SJCRH30 (cell line): ENCODE measurements around the genes TMEM33, COX7B2, ATP10D, TEC, SLAIN2, ZAR1 and OCIAD1.

DNA sequence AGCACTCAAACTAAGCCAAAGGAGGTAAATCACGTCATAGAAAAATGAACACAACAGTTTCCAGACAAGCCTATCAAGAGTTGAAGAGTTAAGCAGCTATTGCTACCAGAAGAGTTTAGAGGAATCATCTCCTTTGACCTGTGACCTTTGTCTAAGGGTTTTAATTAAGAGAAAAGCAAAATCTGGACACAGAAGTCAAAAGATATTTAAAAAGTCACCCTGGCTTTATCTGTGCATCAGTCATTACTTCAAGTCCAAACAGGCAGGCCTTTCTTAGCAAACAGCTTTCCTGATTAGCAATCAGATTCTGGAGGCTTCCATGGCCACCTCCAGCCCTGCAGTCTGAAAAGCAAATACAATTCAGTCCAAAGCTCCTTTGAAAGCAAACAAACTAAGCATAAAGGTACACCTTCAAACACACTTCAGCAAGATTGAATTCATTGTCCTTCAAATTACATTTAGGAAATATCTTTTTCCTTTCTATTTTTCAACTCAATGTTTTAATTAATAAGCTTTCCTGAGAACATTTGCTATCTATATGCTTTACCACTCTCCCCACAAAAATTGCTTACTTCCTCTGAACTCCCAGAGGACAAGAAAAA lies 82.0 kb downstream of the APBB2 start:
- RAMPAGE, long total RNA = no peak

GRCh38 chr4:41359428-41359755 lies 102.7 kb downstream of the UCHL1 start:
- RAMPAGE, long total RNA = no peak

GRCh38 chr4:41514935-41515626 lies 22.9 kb upstream of the LIMCH1 start:
- RAMPAGE, long total RNA = no peak

GRCh38 chr4:41934848-41935703 lies at the start of gene TMEM33:
Gene TMEM33, plus strand, starts transcription at chr4:41935429.
- RAMPAGE, long total RNA = start-site peak on the plus strand at chr4:41935117-41935187, 48 and 118 reads in 2 replicates

GRCh38 chr4:42786366-42786818 lies 106.1 kb upstream of the GRXCR1 start:
- RAMPAGE, long total RNA = no peak

DNA sequence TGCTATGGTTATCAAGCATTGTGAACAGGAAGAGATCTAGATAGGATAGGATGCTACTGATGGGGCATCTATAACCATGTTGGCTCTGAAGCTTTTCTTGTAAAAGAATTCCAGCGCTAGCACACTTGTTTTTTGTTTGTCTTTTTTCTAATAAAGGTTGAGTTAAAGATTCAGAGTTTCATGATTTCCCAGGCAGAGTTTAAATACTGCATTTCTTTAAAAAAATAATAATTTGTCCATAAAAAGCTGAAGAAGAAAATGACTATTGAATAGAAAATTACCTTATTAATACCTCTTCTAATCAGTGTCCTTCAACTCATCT lies 448.4 kb upstream of the GNPDA2 start:
- RAMPAGE, long total RNA = no peak

DNA sequence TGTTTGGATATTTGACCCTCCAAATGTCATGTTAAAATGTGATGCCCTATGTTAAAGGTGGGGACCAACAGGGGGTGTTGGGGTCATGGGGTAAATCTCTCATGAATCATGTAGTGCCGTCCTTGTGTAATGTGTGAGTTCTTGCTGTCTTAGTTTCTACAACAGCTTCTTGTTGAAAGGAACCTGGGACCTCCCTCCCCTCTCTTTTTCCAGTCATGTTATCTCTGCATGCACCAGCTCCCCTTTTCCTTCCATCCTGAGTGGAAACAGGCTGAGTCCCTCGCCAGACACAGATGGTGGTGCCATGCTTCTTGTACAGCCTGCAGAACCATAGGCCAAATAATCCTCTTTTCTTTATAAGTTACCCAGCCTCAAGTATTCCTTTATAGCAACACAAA lies 598.4 kb upstream of the GNPDA2 start:
- RAMPAGE, long total RNA = no peak

DNA sequence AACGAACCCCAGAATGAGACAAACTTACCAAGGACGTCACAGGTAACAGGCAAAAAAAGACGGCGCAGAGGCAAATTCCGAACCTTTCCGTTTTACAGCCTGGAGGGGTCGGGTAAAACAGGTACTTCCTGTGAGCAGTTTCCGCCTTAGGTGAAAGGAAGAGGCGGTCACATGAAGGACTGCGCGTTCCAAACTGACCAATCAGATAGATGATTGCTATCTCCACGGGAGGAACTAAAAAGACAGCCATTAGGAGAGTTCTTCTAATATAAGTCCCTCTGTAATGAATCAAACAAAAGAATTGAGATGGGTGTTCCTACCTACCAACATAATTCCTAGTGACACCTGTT lies at the start of gene COX7B2:
Gene COX7B2 (minus strand): TSS at position 114 of the 350 bp plus-strand sequence.
- RAMPAGE, long total RNA = no peak

DNA sequence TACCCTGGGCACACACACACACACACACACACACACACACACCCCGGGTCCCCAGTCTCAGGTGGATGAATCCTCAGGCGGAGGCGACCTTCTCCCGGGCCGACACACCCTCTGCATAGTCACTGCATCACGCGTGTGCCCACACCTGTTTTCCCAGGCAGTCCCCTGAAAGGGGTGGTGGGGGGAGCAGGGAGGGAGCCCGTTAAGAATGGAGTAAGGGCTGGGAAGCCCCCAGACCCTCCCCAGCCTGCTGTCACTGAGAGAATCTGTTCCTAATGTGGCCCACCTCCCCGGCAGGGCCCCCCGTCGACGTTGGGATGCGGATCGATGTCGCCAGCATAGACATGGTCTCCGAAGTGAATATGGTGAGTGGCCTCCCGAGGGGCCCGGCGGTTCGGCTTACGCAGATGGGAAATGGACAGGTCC lies 766 bp downstream of the GABRB1 start:
- RAMPAGE, long total RNA = no peak

- RAMPAGE, long total RNA = no peak
These were observed 156.1 kb downstream of the GABRB1 start for GRCh38 chr4:47187237-47188063.

DNA sequence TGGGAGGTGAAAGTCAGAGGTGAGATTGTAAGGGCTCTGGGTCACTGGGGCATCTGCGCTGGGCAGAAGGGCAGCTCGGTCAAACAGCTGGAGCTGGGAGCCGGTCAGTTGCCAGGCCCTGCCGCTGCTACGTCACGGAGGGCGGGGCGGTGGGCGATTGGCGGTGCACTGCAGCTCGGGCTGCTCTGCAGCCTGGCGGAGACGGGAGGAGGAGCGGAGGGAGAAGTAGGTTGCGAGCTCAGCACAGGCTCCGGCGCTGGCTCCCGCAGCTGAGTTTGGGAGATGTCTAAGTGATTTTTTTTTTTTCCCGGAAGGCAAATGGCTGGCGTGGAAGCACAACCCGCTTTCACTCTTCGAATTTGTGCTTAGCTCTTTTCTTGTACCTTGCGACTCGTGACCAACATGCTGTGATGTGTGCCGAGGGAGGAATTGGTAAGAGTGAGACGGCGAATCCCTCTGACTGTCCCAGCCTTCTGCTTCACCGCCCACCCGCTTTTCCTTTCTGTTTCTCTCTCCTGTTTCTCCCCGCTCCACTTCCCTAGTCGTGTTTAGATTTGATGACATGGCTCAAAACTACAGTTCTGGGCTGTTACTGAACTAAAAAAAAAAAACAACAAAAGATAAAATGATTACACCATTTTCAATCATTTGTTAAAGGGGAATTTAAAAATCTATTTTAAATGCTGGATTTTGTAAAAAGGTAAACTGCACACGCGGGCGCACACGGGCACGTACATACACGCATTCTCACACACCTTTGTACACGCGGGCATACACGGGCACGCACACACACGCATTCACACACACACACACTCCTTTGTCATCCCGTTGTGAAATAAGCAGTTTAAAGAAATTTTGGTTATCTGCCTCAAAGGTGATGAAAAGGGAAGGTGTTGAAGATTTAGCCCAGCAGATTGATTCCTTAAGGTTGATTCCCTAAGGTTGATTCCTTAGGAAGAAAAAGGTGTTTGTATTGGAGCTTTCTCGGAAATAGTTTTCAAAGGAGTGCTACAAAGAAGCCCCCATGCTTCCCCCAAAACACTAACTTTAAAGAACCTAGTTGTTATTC lies at the start of gene ATP10D:
Gene ATP10D (plus strand): TSS at position 188 of the 1,069 bp plus-strand sequence.
- RAMPAGE, long total RNA = start-site peak on the plus strand centred at position 225 of the sequence, 84 bp wide, 51 and 21 reads in 2 replicates

- RAMPAGE, long total RNA = no peak
These were observed 132.4 kb downstream of the CORIN start for GRCh38 chr4:47705333-47705934.

GRCh38 chr4:48047815-48048488 lies 31.4 kb downstream of the NIPAL1 start:
- RAMPAGE, long total RNA = no peak

DNA sequence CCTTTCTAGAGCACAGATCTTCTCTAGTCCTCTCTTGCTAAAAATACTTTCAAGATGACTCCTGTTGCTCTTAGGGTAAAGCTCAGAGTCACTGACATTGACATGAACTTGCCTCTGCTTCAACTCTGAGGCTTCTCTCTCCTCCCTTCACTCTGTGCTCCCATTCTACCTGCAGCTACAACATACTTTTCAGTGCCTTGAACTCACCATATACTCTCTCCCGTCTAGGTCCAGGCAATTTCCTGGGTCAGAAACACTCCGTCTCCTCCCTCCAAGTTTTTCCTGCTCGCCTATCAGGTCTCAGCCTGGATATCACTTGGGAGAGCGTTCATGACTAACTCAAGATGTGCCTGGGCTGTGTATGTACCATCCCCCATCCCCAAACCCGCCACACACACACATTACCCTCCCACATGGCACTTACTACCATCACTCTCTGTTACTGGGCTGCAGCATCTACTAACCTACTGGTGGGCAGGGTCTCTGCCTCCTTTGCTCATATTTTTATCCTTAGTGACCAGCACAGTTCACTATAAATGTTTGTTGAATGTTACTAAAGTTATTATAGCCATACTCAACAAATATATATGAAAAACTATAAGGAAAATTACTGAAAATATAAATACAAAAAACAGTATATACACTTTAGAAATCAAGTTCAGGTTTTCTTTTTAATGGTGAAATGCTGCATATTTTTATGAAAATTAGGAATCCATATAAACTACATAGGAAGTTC lies 16.2 kb upstream of the TXK start:
- RAMPAGE, long total RNA = no peak

GRCh38 chr4:48193473-48194008 lies 59.5 kb upstream of the TXK start:
- RAMPAGE, long total RNA = no peak

DNA sequence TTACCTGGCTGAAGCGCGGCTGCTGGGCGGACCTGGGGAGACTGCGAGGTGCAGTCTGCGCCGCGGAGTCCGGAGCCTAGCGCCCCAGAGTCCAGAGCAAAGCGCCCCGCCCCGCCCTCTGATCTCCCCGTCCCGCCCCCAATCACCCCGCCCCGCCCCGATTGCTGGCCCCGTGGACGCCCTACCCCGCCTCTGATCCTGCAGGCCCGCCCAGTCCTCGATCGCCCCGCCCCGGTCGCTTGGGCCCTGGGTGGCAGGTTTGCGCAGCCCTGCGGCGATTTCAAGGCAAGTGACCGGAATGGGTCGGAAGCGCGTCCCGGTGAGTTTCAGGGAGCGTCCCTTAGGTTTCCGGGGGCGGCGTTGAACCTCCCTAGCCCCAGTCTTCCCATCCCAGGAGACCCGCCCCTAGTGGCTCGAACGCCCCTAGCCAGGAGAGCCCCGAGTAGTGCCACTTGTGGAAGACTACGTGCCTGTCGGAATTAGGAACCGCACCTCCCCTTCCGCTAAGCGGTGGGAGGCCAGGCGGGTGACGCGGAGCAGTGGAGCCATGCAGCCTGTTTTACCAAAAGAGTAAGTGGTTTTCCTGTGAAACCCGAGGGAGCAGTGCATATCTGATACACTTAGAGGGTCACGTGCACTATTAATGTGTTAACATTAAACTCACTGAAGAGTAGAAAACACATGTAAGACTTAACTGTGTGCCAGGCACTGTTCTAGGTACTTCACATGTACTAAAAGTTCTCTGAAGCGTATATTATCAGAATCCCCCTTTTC lies at the start of gene TEC:
Gene TEC (minus strand): TSS at position 91 of the 774 bp plus-strand sequence.
- RAMPAGE, long total RNA = no peak

DNA sequence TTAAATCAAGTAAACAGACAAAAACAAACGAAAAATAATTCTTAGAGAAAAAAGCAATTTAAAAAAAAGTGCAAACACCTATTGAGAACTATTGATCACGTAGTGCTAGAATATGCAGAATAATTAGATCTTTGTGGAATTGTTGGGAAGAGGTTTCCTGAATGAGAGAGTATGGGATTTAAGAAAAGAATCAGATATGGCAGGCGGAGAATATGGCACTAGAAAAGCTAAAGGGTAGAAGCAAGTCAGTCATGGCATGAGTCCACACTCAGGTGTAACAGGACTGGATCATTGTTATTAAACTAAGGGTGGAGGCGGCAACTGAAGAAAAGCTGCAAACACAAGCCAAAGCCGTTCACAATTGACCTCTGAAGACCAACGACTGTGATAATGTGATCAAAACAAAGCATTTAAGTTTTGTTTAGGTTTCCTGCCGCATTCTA lies 1.2 kb upstream of the SLAIN2 start:
- RAMPAGE, long total RNA = no peak

DNA sequence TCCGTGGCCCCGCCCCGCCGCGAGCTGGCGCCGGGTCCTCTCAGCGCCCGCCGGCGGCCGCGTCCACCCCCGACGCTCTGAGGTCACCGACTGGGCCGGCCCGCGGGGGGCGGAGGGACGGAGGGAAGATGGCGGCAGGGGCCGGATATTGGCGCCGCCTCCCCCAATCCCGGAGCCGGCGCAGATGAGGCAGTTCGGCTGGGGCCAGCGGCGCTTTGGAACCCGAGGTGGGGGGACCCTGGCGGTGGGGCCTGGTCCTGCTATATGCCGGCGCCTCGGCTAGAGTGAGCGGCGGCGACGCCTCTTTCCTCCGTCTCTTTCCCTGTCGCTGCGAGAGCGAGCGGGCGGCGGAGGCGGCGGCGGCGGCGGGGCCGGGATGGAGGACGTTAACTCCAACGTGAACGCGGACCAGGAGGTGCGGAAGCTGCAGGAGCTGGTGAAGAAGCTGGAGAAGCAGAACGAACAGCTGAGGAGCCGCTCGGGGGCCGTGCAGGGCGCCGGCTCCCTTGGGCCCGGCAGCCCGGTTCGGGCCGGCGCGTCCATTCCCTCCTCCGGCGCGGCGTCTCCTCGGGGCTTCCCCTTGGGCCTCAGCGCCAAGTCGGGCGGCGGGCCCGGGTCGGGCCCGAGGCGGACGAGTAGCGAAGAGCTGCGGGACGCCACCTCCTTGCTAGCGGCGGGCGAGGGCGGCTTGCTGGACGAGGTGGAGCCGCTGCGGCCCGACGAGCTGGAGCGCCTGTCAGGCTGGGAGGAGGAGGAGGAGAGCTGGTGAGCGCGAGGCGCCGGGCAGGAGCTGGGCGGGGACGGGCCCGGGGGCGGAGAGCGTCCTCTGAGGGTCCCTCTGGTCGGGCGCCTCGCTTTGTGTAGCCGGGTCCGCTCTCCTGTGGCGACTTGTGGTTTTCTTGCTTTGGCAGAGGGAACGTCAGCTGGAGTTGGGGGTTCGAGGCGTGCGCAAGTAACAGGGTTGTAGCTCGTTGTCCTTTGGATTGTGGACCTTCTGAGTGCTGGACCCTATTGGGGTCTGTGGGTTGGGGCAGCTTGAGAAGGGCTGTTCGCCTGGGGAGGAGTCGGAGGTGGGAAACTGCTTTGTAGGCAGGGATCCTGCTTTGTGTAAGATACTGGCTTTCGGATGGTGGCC lies at the start of gene SLAIN2:
Gene SLAIN2 (plus strand): TSS at position 166 of the 1,135 bp plus-strand sequence.
- RAMPAGE, long total RNA = no peak

GRCh38 chr4:48489899-48490416 lies at the start of gene ZAR1:
Gene ZAR1, plus strand, starts transcription at chr4:48490252.
- RAMPAGE, long total RNA = no peak

DNA sequence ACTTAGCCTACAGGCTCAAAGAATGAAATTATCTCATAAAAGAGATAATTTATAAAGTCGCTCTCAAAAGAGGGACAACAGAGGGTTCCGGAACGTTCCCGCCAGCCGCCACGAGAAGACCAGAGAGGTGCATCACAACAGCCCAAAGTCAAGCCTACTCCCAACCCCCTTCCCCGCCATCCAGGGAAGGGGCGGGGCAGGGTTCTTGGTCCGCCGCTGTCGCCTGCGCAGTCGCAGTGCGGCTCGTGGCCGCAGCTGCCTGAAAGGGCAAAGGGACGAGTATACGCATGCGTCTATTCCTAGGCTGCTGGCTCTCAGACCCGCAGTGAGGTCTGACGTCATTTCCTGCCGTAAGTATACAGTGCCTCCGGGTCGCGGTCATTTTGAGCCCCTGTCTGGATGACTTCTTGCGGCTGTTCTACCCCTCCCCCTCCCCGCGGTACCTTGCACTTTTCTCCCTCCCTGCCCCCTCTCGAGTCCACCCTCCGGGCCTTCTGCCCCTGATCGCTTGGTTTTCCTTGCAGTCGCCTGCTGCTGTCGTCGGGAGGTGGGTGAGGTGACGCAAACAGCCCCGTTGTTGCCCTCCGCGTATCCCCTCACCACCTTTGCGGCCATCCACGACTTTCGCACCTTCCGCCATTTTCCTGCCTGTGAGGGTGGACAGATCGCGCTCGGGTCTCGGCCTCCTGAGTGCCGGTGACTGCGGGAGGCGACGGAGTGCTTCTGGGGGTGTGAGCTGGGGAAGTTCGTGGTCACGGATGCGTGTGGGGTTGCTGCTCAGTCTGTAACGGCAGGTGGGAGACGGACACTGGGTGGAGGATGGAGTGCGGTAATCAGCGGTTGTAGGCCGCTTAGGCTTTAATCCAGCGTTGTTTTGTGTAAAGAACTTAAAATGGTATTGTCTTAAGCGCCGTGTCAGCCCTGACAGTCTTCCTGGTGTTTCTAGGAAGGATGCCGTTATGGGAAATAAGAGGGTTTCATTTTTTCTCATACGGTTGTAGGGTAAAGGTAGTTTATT lies at the start of gene OCIAD1:
Gene OCIAD1 (plus strand): TSS at position 386 of the 1,018 bp plus-strand sequence.
- RAMPAGE, long total RNA = no peak